ENCODE results near the genes OR4K1, OR4K13, METTL17, SLC39A2, HNRNPC, CHD8 and RAB2B.

GRCh38 chr14:19930577-19931103, at the start of gene OR4K1:
OR4K1 (plus strand) TSS chr14:19930917.
- RRBS = no CpG with 5 or more reads among the region's 4 CpGs
CAGE:
- cytosol, long polyA plus RNA = no peak
- long polyA plus RNA = no peak
- nucleus, long polyA plus RNA = no peak

DNA sequence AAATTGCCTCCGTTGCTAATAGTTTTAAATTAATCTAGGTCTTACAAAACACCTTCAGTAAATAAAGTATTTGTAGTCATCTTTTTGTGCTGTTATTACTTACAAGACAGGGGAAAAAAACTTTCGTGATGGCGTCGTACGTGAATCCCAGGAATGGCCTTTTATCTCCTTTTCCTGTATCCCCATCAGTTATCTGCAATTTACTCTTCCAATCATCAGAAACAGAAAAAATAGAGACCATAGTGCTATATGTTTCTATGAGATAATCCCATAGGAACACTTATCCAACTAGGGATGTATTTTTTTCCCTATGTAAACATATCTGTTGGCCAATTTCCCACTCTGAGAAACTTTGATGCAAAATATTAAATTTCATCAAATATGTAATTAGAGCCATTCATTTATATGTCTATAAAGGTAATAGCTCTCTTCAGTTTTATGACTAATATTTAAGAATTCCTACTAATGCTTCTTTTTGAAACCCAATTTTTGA, at the start of gene OR4K13:
TSS of gene OR4K13 (minus strand) at position 204 of the 493 bp plus-strand sequence.
- RRBS = no CpG with 5 or more reads among the region's 5 CpGs
CAGE:
- cytosol, long polyA plus RNA = no peak
- long polyA plus RNA = no peak
- nucleus, long polyA plus RNA = no peak

- RRBS = no CpG with 5 or more reads among the region's 8 CpGs
CAGE:
- cytosol, long polyA plus RNA = no peak
- long polyA plus RNA = no peak
- nucleus, long polyA plus RNA = no peak
Observed at GRCh38 chr14:20414708-20415287, 1.5 kb upstream of the TEP1 start.

- RRBS = no CpG with 5 or more reads among the region's 13 CpGs
CAGE:
- cytosol, long polyA plus RNA = no peak
- long polyA plus RNA = no peak
- nucleus, long polyA plus RNA = no peak
Observed at GRCh38 chr14:20457741-20458854, 3.1 kb downstream of the APEX1 start.

DNA sequence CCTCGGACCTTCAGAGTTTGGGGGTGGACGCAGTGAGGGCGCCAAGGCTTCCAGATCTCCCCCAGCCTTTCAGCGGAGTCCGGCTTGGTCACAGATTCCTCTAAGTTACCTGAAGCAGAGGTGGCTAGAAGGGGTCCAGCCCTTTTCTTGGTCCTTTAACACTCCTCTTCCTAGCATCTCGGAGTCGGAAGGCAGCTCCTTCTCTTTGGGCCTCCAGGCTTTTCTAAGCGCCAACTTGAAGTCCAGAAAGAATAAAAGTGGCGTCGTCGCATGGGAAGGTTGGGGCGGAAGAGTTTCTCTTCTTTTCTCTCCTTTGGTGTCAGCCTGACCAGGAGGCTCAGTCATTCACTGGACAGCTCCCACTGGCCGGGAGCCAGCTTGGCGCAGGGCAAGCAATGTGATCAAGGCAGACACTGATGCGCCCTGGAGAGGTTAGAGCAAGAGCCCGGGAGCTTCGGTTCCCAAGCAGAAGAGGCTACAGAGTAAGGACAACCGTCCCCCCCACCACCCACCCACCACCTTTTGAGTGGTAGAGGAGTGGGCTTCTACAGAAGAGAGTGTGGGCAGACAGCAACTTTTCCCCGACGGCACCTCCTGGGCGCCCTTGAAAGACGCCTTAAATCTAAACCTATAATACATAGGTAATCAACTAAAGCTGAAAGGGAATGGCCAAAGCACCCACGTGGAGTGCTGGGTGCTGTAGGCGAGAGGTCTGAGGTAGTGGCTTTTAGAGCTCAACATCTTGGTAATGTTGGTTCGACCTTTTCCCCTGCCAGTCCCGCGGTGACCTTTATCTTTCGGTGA, 9.4 kb downstream of the OR6S1 start:
- RRBS = 2% methylated on average over 4 of the region's 28 CpGs
CAGE:
- cytosol, long polyA plus RNA = no peak
- long polyA plus RNA = no peak
- nucleus, long polyA plus RNA = no peak

GRCh38 chr14:20820200-20821034, 17.8 kb upstream of the RNASE1 start:
- RRBS = no CpG with 5 or more reads among the region's 18 CpGs
CAGE:
- cytosol, long polyA plus RNA = no peak
- long polyA plus RNA = no peak
- nucleus, long polyA plus RNA = no peak

- RRBS = no CpG with 5 or more reads among the region's 14 CpGs
CAGE:
- cytosol, long polyA plus RNA = no peak
- long polyA plus RNA = no peak
- nucleus, long polyA plus RNA = no peak
Observed at GRCh38 chr14:20988720-20989379, 930 bp upstream of the METTL17 start.

GRCh38 chr14:20989380-20990755, at the start of gene METTL17:
METTL17 (plus strand) TSS chr14:20989980.
- RRBS = 5% methylated on average over 4 of the region's 55 CpGs
CAGE:
- cytosol, long polyA plus RNA = start-site peak on the plus strand at chr14:20989978-20990003, 156 and 155 reads in 2 replicates; start-site peak on the plus strand at chr14:20990227-20990399, 11 and 16 reads in 2 replicates
- long polyA plus RNA = no peak
- nucleus, long polyA plus RNA = start-site peak on the plus strand at chr14:20989977-20990006, 112 and 510 reads in 2 replicates

GRCh38 chr14:20998552-20999446, at the start of gene SLC39A2:
SLC39A2 (plus strand) TSS chr14:20999293.
- RRBS = no CpG with 5 or more reads among the region's 6 CpGs
CAGE:
- cytosol, long polyA plus RNA = no peak
- long polyA plus RNA = no peak
- nucleus, long polyA plus RNA = no peak

DNA sequence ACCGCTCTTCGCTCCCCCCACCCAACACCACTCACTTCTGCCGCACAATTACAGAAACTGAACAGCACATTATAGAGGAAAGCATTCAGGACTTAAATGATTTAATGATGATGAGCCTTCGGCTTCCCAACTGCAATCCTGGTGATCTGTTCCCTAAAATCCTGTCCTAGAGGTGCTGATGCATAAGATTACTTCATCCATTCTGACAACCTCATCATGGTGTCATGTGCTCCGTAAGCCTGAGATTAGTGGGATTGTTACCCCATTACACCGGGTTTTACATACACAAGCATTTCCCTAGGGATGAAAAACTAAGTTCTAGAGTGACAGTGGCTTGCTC, 2.5 kb upstream of the RNASE13 start:
- RRBS = no CpG with 5 or more reads among the region's 6 CpGs
CAGE:
- cytosol, long polyA plus RNA = no peak
- long polyA plus RNA = no peak
- nucleus, long polyA plus RNA = no peak

DNA sequence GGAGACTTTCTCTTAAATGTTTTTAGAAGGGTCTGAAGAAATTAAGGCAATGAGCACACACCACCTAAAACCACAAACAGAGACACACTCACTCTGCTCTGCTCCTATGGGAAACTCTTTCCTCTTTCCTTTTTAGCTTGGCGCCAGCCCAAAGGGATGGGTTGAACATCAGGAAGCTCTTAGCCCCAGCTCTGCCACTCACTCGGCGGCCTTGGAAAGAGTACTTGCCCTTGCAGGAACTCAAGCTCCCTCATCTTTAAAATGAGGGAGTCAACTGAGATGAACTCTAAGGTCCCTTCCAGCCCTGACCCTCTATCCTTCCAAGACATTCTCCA, 1.1 kb upstream of the RNASE8 start:
- RRBS = no CpG with 5 or more reads among the region's 3 CpGs
CAGE:
- cytosol, long polyA plus RNA = no peak
- long polyA plus RNA = no peak
- nucleus, long polyA plus RNA = no peak

GRCh38 chr14:21059857-21060310, 2.3 kb downstream of the RNASE8 start:
- RRBS = no CpG with 5 or more reads among the region's 3 CpGs
CAGE:
- cytosol, long polyA plus RNA = no peak
- long polyA plus RNA = no peak
- nucleus, long polyA plus RNA = no peak

GRCh38 chr14:21241429-21241987, 27.7 kb downstream of the HNRNPC start:
- RRBS = no CpG with 5 or more reads among the region's 1 CpG
CAGE:
- cytosol, long polyA plus RNA = no peak
- long polyA plus RNA = no peak
- nucleus, long polyA plus RNA = no peak

DNA sequence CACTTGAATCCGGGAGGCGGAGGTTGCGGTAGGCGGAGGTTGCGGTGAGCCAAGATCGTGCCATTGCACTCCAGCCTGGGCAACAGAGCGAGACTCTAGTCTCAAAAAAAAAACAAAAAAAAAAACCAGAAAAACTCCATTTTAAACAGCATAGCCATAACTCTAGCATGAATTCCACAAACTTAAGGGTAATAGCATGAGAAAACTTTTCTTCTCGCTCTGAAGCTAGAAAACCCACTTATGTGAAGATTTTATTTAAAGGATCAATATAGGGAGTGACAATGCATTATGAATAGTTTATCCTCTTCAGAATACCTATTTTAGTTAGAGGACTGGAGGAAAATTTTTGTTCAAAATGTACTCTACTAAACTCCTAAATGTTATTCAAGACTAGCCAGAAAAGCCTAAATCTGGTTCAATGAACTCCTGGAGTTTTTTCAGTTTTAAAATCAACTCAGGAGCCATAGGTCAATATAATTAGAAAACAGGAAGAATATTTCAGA, 14.4 kb downstream of the HNRNPC start:
- RRBS = no CpG with 5 or more reads among the region's 8 CpGs
CAGE:
- cytosol, long polyA plus RNA = no peak
- long polyA plus RNA = no peak
- nucleus, long polyA plus RNA = no peak

DNA sequence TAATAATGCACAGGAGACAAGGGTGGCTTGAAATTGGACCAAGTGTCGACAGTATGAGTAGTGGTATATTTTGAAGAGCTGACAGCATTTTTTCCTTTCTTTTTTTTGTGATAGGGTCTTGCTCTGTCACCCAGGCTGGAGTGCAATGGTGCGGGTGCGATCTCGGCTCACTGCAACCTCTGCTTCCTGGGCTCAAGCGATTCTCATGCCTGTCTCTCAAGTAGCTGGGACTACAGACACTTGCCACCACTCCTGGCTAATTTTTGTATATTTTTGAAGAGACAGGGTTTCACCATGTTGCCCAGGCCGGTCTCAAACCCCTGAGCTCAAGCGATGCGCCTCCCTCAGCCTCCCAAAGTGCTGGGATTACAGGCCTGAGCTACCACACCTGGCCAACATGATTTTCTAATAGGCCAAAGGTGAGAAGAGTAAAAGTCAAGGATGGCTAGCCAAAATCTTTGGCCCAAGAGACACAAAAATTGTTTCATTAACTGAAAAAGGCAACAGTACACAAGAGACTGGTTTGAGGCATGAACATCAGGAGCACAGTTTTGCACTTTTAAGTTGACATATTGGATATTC, 12.6 kb downstream of the HNRNPC start:
- RRBS = no CpG with 5 or more reads among the region's 8 CpGs
CAGE:
- cytosol, long polyA plus RNA = no peak
- long polyA plus RNA = no peak
- nucleus, long polyA plus RNA = no peak

DNA sequence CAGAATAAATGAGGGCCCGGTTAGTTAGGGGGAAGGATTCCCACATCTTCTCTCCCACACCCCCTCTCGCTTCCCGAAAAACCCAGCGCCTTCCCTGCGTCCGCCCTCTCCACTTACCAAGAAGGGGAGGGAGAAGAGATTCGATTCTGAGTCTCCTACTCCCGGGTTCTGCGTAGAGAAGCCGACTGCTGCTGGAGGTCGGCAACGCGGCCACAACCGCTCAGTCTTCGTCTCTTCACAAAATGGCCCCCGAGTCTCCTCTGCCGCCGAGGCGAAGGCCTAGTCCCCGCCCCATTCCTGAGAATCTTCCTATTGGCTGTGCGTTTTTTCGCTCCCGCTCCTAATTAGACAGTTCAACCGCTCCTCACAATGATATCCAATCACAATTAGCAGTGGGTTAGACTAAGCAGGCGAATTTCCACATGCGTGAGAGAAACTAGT, at the start of gene HNRNPC:
TSS of gene HNRNPC (minus strand) at position 262 of the 441 bp plus-strand sequence.
- RRBS = no CpG with 5 or more reads among the region's 26 CpGs
CAGE:
- cytosol, long polyA plus RNA = start-site peak on the minus strand centred at position 236 of the sequence, 31 bp wide, 15,523 and 18,288 reads in 2 replicates
- long polyA plus RNA = start-site peak on the minus strand centred at position 242 of the sequence, 42 bp wide, 23,597 and 17,562 reads in 2 replicates
- nucleus, long polyA plus RNA = start-site peak on the minus strand centred at position 236 of the sequence, 32 bp wide, 12,175 and 16,719 reads in 2 replicates

GRCh38 chr14:21405130-21406066, 21.6 kb upstream of the SUPT16H start:
- RRBS = no CpG with 5 or more reads among the region's 6 CpGs
CAGE:
- cytosol, long polyA plus RNA = no peak
- long polyA plus RNA = no peak
- nucleus, long polyA plus RNA = no peak

DNA sequence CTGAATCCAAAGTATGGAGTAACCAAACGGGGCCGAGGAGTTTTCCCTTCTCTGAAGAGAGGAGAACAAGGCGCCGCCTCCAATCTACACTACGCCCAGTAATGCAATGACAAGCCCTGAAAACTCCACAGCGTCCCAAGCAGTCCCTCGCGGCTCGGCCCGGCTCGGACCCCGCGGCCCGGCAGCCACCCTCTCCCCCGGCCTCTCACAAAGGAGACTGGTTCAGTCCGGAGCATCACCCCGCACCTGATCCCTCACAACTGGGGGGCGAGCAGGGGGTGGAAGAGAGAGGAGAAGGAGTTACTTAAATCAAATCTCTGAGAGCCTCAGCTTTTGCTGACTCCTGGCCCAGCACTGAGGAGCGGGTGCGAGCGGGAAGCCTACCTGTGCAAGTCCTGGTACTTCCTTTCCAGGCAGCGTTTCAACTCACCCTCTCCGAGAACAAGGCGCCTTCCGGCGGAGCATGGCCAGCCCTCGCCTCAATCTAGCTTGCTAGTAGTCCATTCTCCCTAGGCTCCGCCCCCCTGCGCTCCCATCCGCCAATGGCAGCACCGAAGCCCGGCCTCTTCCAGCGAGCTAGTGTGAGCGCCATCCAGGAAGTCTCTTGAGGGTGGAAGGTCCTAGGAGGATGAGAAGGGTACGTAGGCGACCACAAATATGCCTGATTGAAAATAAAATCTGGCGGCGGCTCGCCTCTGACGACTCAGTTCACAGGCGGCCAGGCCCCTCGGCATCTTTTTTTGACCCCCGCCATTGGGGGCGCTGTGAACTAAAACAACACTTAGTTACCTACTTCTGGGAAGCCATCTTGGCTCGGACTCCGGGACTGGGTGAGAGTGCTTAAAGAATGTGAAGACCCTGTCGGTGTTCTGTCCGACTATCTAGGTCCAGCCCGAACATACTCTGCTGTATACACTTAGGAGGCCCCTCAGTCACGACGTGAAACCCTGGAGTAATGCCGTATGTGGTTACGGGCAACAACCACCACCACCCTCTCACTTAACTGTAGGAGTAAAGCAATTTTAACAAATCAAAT, at the start of gene CHD8:
TSS of gene CHD8 (minus strand) at position 476 of the 1,036 bp plus-strand sequence.
- RRBS = 3% methylated on average over 7 of the region's 53 CpGs
CAGE:
- cytosol, long polyA plus RNA = no peak
- long polyA plus RNA = no peak
- nucleus, long polyA plus RNA = start-site peak on the minus strand centred at position 422 of the sequence, 48 bp wide, 51 and 34 reads in 2 replicates

DNA sequence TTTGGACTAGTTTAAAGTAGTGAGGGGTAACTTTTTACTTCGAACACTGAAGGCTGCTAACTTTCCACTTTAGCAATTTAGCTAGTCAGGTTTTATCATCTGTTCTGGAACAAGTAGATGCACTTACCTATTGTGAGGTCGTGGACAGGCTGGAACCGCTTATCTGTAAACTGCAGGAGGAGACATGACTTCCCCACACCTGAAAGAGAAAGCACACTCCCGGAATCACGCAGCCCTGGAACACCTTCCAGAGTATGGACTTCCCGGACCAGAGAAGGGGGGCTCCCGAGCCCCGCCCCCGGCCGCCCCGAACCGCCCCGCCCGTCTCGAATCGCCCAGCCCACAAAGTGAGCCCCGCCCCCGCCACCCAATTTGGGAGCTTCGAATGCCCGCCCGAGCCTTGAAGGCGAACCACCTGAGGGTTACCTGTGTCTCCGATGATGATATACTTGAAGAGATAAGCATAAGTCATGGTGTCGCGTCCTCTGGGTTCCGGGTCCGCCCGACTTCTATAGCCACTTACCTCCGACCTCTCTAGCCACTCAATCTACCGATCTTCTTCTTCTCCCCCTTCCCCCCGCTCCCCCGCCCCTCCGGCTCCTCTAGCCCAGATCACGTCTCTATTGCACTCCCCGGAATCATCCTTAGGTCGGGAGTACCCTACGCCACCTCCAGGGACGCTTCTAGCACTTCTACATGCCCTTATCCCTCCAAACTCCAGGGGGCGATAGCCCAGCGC, at the start of gene RAB2B:
TSS of gene RAB2B (minus strand) at position 559 of the 739 bp plus-strand sequence.
- RRBS = 7% methylated on average over 7 of the region's 40 CpGs
CAGE:
- cytosol, long polyA plus RNA = start-site peak on the minus strand centred at position 233 of the sequence, 51 bp wide, 49 and 121 reads in 2 replicates; start-site peak on the minus strand centred at position 528 of the sequence, 89 bp wide, 159 and 104 reads in 2 replicates
- long polyA plus RNA = start-site peak on the minus strand centred at position 229 of the sequence, 42 bp wide, 72 and 97 reads in 2 replicates; start-site peak on the minus strand centred at position 528 of the sequence, 86 bp wide, 214 and 238 reads in 2 replicates
- nucleus, long polyA plus RNA = start-site peak on the minus strand centred at position 248 of the sequence, 81 bp wide, 111 and 99 reads in 2 replicates; start-site peak on the minus strand centred at position 529 of the sequence, 86 bp wide, 78 and 270 reads in 2 replicates

- RRBS = no CpG with 5 or more reads among the region's 2 CpGs
CAGE:
- cytosol, long polyA plus RNA = no peak
- long polyA plus RNA = no peak
- nucleus, long polyA plus RNA = no peak
Observed at GRCh38 chr14:21659893-21660129, 6.2 kb downstream of the OR4E2 start.

Data from SK-N-SH (cell line).